GM23338 (cell line): ENCODE data around the genes PLD3 and SERTAD3.

DNA sequence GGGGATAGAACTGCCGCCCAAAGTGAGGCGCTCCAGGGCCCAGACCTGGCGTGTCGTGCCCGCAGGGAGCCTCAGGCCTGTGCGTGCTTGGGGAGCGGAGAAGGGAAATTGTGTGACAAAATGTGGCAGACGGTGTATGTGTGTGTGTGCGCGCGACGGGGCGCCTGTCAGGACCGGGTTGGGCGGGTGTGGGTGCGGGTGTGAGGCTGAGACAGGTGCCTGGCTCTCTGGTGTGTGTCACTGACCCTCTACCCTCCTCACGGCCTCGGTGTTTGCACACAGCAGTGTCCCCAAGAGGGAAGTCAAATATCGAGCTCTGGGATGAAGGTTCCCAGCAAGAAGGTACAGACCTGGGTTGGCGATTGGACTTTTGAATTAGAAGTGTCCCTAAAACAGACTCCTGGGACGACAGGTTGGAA, 340 bp downstream of the ZNF546 start:
- PRO-cap = no peak
- RAMPAGE, long total RNA = no peak

DNA sequence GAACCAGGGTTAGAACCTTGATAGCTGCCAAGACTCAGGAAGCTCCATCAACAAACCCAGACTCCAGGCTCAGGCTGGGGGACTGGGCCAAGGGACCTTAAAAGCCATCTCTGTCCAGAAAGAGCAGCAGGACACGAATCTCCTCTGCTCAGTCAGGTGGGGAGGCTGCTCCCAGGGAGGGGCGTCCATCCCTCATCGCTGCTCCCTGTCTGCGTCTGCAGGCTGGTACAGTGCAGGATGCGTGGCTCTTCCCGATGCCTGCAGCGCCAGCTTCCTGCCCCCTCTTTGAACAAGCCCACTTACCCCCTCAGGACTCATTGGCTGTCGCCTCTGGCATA, 21.6 kb downstream of the AKT2 start:
- PRO-cap = no peak
- RAMPAGE, long total RNA = no peak

GRCh38 chr19:40273382-40274332, 11.5 kb downstream of the AKT2 start:
- PRO-cap = no peak
- RAMPAGE, long total RNA = no peak

GRCh38 chr19:40348235-40349064, at the start of gene PLD3:
TSS of gene PLD3 (plus strand) at chr19:40348695.
- PRO-cap = bidirectional peak, plus-strand start at chr19:40348697, minus-strand start at chr19:40348423
- RAMPAGE, long total RNA = start-site peak on the plus strand at chr19:40348676-40348715, 183 and 100 reads in 2 replicates

DNA sequence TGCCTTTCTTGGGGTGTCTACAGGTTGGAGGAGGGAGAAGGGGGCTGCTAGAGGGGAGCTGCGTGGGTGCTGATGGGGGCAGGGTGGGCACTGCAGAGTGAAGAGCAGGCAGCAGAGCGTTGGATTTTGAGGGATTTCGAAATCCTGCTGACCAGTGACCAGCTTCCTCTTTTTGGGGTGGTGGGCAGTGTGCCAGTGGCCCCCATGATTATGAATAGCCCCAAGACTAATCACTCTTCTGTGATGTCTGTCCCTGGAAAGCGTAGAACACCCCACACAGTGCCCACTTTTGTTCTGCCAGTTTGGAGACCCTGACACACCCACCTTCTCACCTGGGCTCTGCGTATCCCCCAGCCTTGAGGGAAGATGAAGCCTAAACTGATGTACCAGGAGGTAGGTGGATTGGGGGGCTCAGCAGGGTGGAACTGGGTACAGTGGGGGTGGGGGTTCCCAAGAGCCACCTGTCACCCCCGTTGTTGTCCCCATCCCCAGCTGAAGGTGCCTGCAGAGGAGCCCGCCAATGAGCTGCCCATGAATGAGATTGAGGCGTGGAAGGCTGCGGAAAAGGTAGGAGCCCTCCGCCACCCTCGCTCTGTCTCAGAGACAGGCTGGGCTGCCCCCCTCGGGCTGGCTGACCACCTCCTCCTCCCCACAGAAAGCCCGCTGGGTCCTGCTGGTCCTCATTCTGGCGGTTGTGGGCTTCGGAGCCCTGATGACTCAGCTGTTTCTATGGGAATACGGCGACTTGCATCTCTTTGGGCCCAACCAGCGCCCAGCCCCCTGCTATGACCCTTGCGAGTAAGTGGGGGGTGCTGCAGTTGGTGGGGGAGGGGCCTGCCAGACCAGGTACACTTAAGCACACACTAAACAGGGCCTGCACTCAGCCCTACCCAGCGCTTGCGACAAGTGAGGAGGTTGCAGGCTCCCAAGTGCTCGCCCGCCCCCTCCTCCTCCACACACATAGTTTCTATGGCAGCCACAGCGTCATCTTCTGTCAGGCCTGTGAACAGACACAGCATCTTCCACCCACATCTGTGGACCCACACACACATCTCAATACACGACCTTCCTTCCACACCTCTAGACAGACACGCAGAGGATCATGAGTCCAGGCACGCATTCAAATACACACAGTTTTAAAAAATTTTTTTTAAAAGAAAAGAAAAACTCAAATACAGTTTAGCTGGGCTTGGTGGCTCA, 18.0 kb downstream of the PLD3 start:
- PRO-cap = bidirectional peak, plus-strand start at position 879 of the sequence, minus-strand start at position 701 of the sequence; unidirectional peak, minus-strand start at position 908 of the sequence
- RAMPAGE, long total RNA = start-site peak on the plus strand centred at position 531 of the sequence, 19 bp wide, 76 and 23 reads in 2 replicates; start-site peak on the plus strand centred at position 734 of the sequence, 7 bp wide, 81 and 53 reads in 2 replicates

GRCh38 chr19:40374224-40374850, 15.6 kb downstream of the HIPK4 start:
- PRO-cap = no peak
- RAMPAGE, long total RNA = no peak

- PRO-cap = no peak
- RAMPAGE, long total RNA = no peak
Observed at GRCh38 chr19:40423830-40424547, 1.8 kb downstream of the SERTAD1 start.

DNA sequence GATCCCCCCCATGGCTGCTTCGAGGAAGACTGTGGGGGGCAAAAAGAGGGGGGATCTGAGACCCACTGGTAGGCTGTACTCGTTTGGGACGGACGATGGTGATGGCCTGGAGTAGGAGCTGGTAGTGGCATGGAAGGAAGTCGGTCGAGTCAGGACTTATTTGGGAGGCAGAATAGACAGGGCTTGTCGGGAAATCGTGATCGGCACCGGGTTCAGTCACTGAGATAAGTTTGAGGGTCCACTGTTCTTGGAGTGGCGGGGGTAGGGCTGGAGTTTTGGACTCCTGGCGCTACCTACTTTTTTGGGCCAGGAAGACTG, 869 bp downstream of the SERTAD1 start:
- PRO-cap = bidirectional peak, plus-strand start at position 152 of the sequence, minus-strand start at position 126 of the sequence; bidirectional peak, plus-strand start at position 241 of the sequence, minus-strand start at position 226 of the sequence
- RAMPAGE, long total RNA = no peak

DNA sequence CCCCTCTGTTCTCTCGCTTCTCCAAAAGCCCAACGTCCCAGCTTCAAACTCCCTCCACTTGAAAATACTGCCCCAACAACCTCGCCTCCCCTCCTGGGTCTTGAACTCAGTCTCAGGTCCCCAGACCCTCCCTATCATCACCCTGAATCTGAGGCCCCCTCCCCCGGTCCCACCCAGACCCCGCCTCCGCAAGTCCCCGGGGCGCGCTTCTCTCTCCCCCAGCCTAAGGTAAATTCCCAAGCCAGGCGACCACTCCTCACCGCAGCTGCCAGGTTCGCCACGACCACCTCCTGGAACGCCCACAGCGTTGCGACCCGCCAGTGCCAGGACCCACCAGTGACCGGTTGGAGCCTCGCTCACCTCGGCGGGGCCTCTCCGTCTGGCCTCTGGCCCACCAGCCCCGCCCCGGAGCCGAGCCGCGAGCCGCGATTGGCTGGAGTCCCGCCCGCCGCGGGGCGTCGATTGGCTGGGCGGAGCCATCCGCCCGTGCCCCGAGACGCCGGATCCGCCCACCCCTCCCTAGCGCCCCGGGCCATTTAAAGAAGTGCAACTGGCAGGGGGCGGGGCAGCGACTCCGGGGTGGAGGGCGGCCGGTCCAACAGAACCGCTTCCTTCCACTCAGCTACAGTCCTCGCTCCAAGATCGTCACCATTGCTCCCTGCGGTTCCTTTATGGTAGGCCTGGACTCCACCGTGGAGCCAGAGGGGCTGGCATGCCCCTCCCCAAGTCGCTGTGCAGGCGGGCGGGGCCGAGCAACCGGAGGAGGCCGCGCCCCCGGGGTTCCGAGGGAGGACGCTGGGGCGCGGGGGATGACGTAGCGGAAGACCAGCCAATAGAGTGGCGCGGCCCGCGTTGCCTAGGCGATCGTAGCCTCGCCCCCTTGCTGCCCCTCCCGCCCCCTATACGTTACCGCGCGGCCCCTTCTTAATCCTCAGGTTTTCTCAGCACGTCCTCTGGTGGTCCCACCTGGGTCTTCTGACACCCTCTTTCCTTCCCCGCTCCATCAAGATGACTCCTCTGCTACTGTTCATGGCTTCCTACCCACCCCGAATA, at the start of gene SERTAD3:
SERTAD3 (minus strand) TSS at position 381 of the 1,053 bp plus-strand sequence.
- PRO-cap = bidirectional peak, plus-strand start at position 226 of the sequence, minus-strand start at position 108 of the sequence; bidirectional peak, plus-strand start at position 934 of the sequence, minus-strand start at position 381 of the sequence
- RAMPAGE, long total RNA = no peak

DNA sequence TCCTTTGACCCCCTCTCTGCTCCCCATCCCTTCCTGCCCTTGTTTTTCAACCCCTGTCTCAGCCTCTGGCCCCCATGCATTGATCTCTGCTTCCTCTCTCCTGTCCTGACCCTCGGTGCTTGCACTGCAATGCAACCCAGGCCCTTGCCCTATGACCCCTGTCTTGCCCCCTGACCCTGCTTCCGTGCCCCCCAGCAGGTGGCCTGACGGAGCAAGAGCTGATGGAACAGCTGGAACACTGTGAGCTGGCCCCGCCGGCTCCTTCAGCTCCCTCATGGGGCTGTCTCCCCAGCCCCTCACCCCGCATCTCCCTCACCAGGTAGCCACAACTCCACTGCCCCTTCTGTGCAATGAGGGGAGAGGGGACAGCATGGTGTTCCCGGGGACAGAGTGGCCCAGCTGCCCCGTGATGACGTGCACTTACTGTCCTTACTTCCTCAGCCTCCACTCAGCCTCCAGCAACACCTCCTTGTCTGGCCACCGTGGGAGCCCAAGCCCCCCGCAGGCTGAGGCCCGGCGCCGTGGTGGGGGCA, 10.6 kb upstream of the LTBP4 start:
- PRO-cap = no peak
- RAMPAGE, long total RNA = no peak

DNA sequence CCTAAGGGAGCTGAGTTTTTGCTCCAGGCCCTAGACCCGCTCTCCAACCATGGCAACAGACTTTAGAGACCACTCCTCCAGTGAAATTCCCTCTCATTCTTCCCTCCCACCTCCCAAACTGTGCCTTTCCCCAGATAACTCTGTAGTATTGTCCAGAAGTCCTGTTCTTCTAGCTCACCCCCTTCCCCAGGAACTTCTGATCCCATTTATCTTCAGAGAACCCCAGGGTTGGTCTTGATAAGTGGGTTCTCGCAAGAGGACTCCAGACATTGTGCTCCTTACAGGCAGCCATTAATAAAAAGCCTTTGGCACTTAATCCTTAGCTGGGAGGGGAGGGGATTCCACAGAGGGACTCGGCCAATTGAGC, 1.8 kb downstream of the LTBP4 start:
- PRO-cap = no peak
- RAMPAGE, long total RNA = no peak

DNA sequence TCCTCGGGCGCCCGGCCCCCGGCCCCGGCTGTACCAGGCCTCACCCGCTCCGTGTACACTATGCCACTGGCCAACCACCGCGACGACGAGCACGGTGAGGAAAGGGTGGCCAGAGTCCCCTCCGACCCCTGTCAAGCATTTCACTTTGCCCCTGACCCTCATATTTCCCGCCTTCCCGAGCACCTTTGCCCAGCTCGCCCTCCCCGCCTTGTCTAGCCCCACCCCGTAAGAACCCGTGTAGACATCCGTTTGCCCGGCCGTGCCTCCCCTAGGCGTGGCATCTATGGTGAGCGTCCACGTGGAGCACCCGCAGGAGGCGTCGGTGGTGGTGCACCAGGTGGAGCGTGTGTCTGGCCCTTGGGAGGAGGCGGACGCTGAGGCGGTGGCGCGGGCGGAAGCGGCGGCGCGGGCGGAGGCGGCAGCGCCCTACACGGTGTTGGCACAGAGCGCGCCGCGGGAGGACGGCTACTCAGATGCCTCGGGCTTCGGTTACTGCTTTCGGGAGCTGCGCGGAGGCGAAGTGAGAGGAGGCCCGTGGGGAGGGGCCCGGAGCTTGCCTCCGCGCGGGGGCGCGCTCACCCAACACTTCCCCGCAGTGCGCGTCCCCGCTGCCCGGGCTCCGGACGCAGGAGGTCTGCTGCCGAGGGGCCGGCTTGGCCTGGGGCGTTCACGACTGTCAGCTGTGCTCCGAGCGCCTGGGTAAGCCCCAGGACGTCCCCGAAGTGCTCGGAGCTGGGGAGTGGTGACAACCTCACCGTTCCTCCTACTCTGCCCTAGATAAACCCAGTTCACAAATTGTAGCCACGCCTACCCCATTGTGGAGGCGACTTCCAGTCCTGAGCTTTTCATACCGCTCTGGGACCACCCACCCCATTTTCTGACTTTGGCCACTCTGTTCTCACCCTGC, 4.2 kb downstream of the LTBP4 start:
- PRO-cap = bidirectional peak, plus-strand start at position 593 of the sequence, minus-strand start at position 494 of the sequence; bidirectional peak, plus-strand start outside the sequence, minus-strand start at position 741 of the sequence
- RAMPAGE, long total RNA = no peak

DNA sequence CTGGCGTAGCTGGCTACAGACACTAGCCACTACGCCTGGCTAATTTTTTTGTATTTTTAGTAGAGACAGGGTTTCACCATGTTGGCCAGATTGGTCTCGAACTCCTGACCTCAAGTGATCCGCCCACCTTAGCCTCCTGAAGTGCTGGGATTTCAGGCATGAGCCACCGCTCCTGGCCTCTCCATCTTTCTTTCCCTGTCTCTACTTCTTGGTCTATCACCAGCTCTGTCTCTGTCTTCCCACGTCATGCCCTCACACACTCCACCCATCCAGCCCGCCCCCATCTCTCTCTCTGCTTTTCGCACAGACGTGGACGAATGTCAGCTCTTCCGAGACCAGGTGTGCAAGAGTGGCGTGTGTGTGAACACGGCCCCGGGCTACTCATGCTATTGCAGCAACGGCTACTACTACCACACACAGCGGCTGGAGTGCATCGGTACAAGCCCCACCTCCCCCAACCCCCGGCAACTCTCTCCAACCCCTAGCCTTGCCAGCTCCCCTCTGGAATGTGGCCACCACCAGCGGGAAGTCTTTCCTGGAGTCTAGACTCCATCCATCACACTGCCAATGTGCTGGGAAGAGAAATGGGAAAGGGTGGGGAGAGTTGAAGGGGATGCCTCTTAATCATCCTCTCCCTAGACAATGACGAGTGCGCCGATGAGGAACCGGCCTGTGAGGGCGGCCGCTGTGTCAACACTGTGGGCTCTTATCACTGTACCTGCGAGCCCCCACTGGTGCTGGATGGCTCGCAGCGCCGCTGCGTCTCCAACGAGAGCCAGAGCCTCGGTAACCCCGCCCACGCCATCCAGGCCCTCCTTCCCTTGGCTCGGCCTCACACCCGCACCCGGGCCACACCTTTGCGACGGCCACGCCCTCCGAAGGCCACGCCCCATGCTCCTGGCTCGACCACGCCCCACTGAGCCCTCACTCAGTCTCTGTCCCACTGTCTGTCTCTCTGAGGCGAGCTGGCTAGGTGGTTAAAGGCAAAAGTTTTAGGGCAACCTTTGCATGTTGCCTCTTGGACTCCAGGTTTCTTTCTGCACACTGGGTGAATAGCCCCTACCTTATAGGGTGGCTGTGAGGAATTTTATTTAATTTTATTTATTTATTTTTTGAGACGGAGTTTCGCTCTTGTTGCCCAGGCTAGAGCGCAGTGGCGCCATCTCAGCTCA, 22.5 kb downstream of the LTBP4 start:
- PRO-cap = bidirectional peak, plus-strand start at position 515 of the sequence, minus-strand start at position 409 of the sequence; bidirectional peak, plus-strand start at position 952 of the sequence, minus-strand start at position 770 of the sequence
- RAMPAGE, long total RNA = no peak

- PRO-cap = no peak
- RAMPAGE, long total RNA = no peak
Observed at GRCh38 chr19:40663988-40664480, 26.4 kb downstream of the NUMBL start.

DNA sequence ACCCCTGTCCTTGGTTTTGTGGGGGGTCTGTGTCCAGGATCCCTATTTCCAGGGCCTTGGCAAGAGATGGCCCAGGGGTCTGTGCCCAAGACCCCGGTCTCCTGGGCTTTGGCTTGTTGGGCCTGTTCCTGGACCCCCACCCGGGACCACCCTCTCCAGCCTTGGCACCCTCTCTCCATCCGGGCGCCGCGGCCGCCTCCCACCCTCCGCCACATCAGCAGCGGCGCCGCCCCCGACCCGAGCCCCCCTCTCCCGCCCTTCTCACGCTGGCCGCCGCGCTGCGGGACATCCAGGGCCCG, 307 bp downstream of the NUMBL start:
- PRO-cap = no peak
- RAMPAGE, long total RNA = no peak

GRCh38 chr19:40717794-40718492, 1.0 kb downstream of the ITPKC start:
- PRO-cap = bidirectional peak, plus-strand start at chr19:40718044, minus-strand start at chr19:40718014; bidirectional peak, plus-strand start at chr19:40718224, minus-strand start at chr19:40718108; bidirectional peak, plus-strand start at chr19:40718612, minus-strand start at chr19:40718442
- RAMPAGE, long total RNA = no peak

- PRO-cap = bidirectional peak, plus-strand start at chr19:40798326, minus-strand start at chr19:40798265
- RAMPAGE, long total RNA = no peak
Observed at GRCh38 chr19:40798082-40798479, 910 bp upstream of the EGLN2 start.

- PRO-cap = no peak
- RAMPAGE, long total RNA = no peak
Observed at GRCh38 chr19:40804451-40804884, 5.5 kb downstream of the EGLN2 start.

- PRO-cap = no peak
- RAMPAGE, long total RNA = no peak
Observed at GRCh38 chr19:40833783-40834044, 16.5 kb downstream of the CYP2A6 start.

DNA sequence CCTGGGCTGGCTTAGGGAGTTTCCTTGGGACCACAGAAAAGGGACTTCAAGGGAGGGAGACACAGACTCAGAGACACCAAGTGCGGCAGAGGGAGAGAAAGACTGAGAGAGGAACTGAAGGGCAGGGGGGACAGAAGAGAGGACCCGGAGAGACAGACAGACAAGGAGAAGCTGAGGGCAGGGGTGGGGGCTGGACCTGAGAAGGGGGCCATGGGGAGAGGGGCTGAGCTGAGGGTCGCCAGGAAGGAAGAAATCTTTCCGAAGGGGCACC, 479 bp downstream of the AXL start:
- PRO-cap = unidirectional peak, minus-strand start at position 104 of the sequence
- RAMPAGE, long total RNA = no peak